ENCODE results near the genes CIAO3 and PTX4.

DNA sequence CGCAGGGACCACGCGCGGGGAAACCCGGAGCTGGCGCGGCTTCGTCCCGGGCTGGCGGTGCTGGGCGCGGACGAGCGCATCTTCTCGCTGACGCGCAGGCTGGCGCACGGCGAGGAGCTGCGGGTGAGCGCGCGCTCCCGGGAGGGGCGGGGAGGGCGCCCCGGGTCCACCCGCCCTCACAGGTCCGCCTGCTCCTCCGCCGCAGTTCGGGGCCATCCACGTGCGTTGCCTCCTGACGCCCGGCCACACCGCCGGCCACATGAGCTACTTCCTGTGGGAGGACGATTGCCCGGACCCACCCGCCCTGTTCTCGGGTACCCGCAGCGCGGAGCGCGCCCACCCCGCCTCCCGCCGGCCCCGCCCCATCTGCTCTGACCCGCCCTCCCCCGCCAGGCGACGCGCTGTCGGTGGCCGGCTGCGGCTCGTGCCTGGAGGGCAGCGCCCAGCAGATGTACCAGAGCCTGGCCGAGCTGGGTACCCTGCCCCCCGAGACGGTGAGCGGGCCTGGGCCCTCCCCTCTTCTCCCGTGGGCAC lies 1.3 kb downstream of the HAGHL start:
- PRO-cap = bidirectional peak, plus-strand start at position 404 of the sequence, minus-strand start at position 269 of the sequence
- RAMPAGE, long total RNA, 2 experiments = no peak in any of the 2 experiments

DNA sequence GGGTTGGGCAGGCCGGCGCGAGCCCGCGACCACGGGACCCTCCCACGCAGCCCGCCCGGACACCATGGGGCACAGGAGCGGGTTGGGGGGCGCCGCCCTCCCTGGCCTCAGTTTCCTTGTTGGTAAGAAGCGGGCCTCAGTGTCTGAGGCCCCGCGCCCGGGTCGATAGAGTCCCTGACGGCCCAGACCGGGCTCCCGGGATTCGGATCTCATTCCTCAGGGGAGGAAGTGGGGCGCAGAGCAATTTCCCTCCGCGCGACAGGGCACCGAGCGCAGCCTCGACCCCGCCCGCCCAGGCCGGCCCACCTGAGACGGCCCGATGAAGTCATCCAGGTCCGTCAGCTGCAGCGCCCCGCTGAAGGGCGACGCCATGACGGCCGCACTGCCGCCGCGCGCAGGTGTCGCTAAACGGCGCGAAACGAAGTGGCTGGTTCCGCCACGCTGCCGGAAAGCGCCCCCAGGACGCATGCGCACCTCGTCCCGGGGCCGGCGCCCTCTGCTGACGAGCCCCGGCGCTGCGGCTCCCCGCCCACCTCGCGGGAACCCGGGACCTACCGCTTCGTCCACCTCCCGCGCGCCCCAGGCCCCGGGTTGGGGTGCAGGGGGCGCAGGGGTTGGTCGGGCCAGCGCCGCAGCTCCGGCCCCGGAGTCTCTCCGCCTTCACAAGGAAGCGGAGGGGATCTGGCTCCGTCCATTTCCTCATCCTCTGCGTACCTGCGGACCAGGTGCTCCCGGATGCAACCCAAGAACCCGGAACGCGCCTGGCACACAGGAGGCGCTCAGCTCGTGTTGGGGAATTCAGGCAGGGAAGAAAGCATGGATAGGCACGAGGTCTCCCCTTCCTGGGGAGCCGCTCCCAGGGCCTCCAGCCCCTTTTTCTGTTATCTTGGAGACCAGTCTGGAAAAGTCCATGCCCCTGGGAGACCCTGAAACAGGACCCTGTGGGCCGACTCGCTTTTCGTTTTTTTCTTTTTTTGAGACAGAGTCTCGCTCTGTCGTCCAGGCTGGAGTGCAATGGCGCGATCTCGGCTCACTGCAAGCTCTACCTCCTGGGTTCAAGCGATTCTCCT lies at the start of gene CIAO3:
Gene CIAO3 (minus strand): TSS at position 384 of the 1,070 bp plus-strand sequence.
- PRO-cap = bidirectional peak, plus-strand start at position 528 of the sequence, minus-strand start at position 384 of the sequence
- RAMPAGE, long total RNA, 2 experiments = start-site peak on the minus strand in 2 of 2 experiments, centred at positions 372 to 379 of the sequence, 63 to 87 reads per replicate

GRCh38 chr16:761847-762673 lies 1.5 kb downstream of the MSLN start:
- PRO-cap = no peak
- RAMPAGE, long total RNA, 2 experiments = no peak in any of the 2 experiments

DNA sequence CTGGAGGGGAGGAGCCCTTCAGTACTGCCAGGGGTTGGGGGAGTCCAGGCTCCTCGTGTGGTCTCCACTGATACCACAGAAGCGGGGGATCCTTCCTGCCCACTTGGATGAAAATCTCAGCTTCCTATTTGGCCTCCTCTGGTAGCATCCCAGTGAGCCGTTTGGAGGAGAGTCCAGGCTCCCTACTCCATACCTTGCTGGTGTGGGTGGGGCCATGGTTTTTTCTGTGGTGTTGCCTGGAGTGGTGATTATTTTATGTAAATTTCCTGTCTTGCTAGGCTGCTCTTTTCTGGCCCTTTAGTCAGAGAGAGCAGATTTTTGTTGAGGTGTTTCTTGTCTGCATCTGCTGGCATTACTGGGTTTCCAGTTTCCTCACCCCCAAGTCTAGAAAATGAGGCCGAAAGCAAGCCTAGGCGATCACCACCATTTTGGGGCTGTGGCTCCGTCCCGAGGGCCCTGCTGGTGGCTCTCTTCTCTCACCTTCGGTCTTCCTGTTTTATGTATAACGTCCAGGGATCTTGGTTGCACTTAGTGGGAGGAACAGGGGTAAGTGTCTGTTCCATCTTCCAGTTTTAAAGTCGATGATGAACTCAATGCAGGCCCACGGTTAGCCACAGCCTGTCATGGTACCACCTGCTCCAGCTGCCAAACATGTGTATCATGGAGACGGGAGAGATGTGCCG lies 66.1 kb upstream of the GNG13 start:
- PRO-cap = no peak
- RAMPAGE, long total RNA, 2 experiments = no peak in any of the 2 experiments

GRCh38 chr16:997194-997747 lies 15.7 kb downstream of the SOX8 start:
- PRO-cap = bidirectional peak, plus-strand start at chr16:997663, minus-strand start at chr16:997505
- RAMPAGE, long total RNA, 2 experiments = no peak in any of the 2 experiments

GRCh38 chr16:1024358-1024756 lies 42.8 kb downstream of the SOX8 start:
- PRO-cap = no peak
- RAMPAGE, long total RNA, 2 experiments = no peak in any of the 2 experiments

GRCh38 chr16:1091088-1091820 lies 4.8 kb downstream of the C1QTNF8 start:
- PRO-cap = no peak
- RAMPAGE, long total RNA, 2 experiments = no peak in any of the 2 experiments

- PRO-cap = no peak
- RAMPAGE, long total RNA, 2 experiments = no peak in any of the 2 experiments
Observed at GRCh38 chr16:1159342-1159889, 6.5 kb downstream of the CACNA1H start.

DNA sequence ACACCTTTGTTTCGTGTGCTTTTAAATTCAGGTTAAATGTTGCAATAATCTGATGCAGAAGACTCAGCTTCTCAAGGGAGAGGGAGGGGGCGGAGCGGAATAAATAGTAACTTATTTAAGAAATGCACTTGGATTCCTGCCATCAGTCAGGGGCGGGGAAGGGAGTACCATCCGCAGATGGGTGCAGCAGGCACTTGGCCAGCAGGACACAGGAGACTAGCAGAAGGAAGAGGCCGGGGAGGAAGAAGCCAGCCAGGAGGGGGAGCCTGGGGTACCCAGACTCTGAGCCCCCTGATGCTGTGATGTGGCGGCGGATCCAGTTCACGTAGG lies 3.5 kb downstream of the TPSG1 start:
- PRO-cap = no peak
- RAMPAGE, long total RNA, 2 experiments = no peak in any of the 2 experiments

DNA sequence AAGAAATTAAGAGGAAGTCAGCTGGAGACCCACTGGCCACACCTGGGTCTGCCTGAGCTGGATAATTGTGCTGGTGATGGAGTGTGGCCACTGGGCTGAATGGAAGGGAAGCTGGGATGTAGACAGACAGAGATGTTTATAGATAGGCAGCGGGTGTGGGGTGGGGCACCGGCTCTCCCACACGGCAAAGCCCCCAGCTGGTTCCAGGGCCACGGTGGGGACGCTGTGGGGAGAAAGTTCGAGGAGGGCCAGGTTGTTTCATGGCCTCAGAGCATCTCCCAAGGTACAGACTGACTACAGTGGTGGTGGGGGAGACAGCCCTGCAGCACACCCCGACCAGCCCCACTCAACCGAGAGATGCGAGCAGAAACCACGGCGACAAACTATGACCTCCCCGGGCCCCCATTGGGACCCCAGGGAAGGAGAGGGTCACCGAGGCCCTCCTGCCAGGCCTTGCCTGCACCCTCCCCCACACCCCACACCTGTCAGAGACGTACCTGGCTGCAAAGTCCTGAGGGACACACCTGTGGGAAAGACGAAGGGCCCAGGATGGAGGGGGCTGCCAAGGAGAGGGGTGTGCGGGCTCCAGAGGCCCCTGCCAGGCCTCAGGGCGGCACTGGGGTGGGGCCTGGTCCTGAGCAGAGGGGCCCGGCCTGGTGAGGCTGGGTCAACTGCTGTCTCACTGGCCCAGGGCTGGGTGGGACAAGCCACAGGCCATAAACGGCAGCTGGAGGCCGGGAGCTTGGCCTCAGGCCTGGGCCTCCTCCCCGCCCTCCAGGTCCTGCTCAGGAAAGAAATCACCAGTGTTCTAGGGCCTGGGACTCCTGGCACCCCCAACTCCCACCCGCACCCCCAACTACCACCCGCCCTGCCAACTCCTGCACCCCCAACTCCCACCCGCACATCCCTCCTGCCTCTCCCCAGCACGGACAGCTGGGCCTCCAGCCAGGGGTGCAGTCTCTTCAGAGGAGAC lies 677 bp downstream of the TPSG1 start:
- PRO-cap = no peak
- RAMPAGE, long total RNA, 2 experiments = no peak in any of the 2 experiments

GRCh38 chr16:1291232-1291948 lies 18.0 kb upstream of the UBE2I start:
- PRO-cap = no peak
- RAMPAGE, long total RNA, 2 experiments = no peak in any of the 2 experiments

- PRO-cap = bidirectional peak, plus-strand start at chr16:1297190, minus-strand start at chr16:1297037
- RAMPAGE, long total RNA, 2 experiments = no peak in any of the 2 experiments
Observed at GRCh38 chr16:1296731-1297562, 12.5 kb upstream of the UBE2I start.

- PRO-cap = no peak
- RAMPAGE, long total RNA, 2 experiments = no peak in any of the 2 experiments
Observed at GRCh38 chr16:1318314-1319147, 9.1 kb downstream of the UBE2I start.

GRCh38 chr16:1361626-1362164 lies 10.0 kb downstream of the GNPTG start:
- PRO-cap = no peak
- RAMPAGE, long total RNA, 2 experiments = no peak in any of the 2 experiments

- PRO-cap = no peak
- RAMPAGE, long total RNA, 2 experiments = no peak in any of the 2 experiments
Observed at GRCh38 chr16:1362165-1362924, 10.6 kb downstream of the GNPTG start.

- PRO-cap = unidirectional peak, minus-strand start at chr16:1379649; unidirectional peak, minus-strand start at chr16:1379680; unidirectional peak, minus-strand start at chr16:1379822
- RAMPAGE, long total RNA, 2 experiments = start-site peak on the minus strand in 2 of 2 experiments, at chr16:1379626-1379686 at its widest, 12 reads per replicate
Observed at GRCh38 chr16:1379512-1380124, 27.9 kb downstream of the GNPTG start.

DNA sequence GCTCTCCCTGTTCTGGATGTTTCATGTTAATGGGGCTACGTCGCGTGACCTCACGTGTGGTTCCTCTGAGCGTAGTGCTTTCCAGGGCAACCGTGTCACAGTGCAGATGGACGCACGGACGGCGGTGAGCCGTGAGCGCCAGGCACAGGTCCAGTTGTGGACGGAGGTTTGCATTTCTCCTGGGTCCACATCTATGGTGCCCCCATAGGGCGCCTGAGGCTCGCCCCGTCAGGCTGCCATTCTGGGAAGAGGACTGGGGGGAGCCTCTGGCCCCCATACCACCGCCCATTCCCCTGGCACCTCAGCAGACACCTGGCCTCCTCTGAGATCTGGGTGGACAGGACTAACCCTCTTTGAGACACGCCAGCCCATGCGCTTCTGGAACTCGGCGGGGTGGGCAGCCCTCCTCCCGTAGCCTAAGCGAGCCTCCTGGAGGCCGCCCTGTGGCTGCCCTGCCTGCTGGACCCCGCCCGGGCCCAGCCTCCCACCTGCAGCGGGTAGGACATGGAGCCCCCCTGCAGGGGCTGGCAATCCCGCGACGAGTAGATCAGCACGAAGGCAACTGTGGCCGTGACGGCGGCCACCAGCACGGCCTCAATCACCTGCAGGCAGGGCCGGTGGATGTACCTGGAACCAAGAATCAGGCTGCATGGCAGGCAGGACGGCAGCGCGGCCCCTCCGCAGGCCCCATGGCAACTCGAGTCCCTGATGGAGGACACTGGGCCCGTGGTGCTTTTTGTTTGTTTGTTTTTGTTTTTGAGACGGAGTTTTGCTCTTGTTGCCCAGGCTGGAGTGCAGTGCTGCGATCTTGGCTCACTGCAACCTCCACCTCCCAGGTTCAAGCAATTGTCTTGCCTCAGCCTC lies 8.1 kb upstream of the CCDC154 start:
- PRO-cap = no peak
- RAMPAGE, long total RNA, 2 experiments = no peak in any of the 2 experiments

DNA sequence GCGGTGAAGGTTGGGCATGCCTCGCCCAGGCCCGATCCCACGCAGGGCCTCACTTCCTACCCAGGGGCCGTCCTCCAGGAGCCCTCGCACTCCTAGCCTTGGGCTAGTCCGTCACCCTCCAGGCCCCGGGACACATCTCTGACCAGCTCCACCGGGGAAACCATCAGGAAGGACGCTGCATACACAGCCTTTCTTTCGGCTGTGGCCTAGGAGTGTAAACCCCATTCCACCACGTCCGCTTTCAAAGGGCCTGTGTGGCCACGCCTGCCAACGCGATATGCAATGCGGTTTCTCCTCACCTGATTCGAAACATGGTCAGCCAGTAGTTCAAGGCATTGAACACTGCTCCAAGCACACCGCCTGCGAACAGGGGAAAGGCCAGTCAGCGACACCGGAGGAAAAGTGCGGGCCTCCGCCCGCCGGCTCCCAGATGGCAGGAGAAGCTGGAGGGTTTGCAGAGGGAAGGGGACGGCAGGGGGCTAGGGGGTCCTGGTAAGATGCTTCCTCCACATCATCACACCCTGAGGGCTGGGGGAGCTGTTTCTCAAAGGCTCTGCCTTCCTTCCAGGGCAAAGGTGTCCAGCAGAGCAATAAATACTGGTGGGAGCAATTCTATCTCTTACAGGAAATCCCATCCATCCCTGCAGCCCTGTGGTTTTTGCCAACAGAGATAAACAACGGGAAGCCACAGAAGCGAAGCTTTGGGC lies 9.3 kb upstream of the CCDC154 start:
- PRO-cap = no peak
- RAMPAGE, long total RNA, 2 experiments = no peak in any of the 2 experiments

DNA sequence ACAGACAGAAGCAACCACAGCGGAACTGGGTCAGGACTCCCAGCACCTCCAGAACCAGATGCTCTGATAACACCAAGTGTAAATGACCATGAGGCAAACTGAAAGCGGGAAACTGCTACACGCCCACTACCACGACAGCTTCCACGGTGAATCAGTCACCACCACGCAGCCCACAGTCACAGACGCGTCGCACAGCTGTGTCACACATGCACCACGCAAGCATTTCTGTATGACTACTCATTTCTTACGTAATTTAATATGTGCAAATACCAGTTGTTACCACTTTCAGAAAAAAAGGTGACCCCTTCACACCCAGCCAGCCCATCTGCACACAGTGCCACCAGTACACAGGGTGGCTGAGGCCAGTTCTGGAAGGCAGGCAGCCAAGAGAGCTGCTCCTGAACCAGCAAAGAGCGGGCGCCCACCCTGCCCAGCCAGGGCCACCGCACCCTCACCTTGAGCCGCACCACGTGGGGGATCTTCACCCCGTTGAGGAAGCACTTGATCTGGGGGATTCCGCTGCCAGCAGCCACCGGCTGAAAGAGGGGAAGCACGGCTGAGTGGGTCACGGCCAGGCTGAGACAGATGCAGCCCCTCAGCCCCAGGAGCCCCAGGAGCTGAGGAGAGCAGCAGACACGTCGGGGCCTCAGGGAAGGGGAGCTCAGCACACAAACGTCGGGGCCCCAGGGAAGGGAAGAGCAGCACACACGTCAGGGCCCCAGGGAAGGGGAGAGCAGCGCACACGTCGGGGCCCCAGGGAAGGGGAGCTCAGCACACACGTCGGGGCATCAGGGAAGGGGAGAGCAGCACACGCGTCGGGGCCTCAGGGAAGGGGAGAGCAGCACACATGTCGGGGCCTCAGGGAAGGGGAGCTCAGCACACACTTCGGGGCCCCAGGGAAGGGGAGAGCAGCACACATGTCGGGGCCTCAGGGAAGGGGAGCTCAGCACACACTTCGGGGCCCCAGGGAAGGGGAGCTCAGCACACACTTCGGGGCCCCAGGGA lies 14.6 kb upstream of the CCDC154 start:
- PRO-cap = no peak
- RAMPAGE, long total RNA, 2 experiments = no peak in any of the 2 experiments

DNA sequence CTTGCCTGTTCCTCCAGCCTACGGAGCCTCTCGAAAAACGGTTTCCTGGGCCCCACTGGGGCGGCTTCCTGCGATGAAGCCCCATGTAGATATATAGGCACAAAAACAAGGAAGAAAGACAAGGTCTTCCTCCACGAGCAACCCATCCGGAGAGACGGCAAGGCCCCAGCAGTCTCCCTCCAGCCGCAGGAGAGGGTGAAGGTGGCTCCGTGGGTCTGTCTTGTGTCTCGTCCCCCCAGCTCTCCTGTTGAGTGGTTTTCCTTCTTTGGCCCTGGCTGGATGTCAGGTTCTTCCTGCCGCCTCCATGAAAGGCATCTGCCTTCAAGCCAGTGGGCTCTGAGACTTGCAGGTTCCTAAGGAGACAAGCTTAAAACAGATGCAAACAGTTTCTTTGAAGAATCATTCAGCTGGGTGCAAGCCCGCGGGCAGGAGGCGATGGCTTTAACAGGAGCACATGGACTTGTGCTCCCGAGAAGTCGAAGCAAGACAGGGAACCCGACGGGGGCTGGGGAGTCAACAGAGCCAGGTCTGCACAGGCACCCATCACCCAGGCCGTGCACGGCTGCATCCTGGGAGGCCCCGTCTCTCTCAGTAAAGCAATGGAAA lies at the start of gene PTX4:
Gene PTX4 (minus strand): TSS at position 181 of the 606 bp plus-strand sequence.
- PRO-cap = no peak
- RAMPAGE, long total RNA, 2 experiments = no peak in any of the 2 experiments